ENCODE measurements around the genes CELA2B, DDI2 and ARHGEF19.

GRCh38 chr1:15438590-15438861 lies 283 bp downstream of the CTRC start:
- PRO-cap = no peak

- PRO-cap = no peak
Measured at GRCh38 chr1:15475960-15476300, at the start of gene CELA2B. Gene CELA2B (plus strand): TSS chr1:15476104.

- PRO-cap = no peak
Measured at GRCh38 chr1:15492474-15493038, 16.7 kb downstream of the CELA2B start.

GRCh38 chr1:15524999-15525616 lies 1.1 kb upstream of the CASP9 start:
- PRO-cap = bidirectional peak, plus-strand start at chr1:15525243, minus-strand start at chr1:15524895

GRCh38 chr1:15578812-15579380 lies 6.0 kb downstream of the AGMAT start:
- PRO-cap = no peak

- PRO-cap = unidirectional peak, minus-strand start at chr1:15616864; bidirectional peak, plus-strand start at chr1:15617474, minus-strand start at chr1:15617182
Measured at GRCh38 chr1:15616686-15617926, at the start of gene DDI2. Gene DDI2 (plus strand): TSS chr1:15617458.

DNA sequence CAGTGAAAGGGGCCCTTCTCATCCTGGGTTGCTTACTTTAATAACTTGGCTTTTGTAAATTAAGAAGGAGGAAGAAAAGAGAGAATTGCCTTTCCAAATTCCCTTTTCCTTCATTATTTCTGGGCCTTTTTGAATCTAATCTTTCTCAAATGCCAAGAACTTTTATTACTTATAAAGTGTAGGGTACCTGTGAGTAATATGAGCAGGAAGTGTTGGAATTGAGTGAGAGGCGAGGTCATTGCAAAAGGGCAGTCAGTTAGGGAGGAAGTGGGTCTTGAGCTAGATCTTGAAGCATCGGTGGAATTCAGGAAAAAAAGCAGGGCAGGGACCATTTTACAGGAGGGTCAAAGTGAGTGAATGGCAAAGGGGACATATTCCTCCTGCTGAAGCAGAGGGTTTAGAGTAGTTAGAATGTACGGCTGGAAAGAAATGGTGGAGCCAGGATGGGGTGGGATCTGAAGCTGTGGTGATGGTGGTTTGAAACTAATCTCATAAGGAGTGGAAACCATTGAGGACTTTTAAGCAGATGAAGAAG lies 18.8 kb upstream of the RSC1A1 start:
- PRO-cap = no peak

DNA sequence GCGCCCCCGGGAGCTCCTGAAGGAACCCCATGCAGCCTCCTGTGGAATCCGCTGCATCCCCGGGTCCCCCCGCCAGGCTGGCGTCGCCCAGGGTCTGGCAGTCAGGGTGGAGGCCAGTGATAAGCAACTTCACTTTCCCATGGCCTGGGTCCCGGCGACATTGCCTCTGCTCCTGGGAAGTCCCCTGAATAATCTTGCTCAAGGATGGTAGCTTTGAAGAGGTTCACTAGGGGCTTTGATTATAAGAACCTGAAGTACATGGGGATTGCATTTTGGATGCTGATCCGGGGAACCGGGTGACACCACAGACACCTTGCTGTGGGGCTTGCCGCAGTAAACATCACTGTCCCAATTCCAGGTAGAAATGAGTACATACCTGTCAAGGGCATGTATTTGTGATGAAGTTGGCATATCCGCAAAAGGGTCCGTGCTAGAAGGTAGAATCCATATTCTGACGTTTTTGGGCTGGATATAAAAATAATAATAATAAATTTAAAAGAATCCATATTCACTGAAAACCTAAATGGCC lies 866 bp downstream of the PLEKHM2 start:
- PRO-cap = no peak

- PRO-cap = no peak
Measured at GRCh38 chr1:15714440-15714894, 21.6 kb upstream of the SLC25A34 start.

- PRO-cap = bidirectional peak, plus-strand start at chr1:15800442, minus-strand start at chr1:15800244; bidirectional peak, plus-strand start at chr1:15800720, minus-strand start at chr1:15800462
Measured at GRCh38 chr1:15799938-15800795, 7.3 kb downstream of the UQCRHL start.

GRCh38 chr1:15833796-15834218 lies 13.7 kb upstream of the SPEN start:
- PRO-cap = no peak

DNA sequence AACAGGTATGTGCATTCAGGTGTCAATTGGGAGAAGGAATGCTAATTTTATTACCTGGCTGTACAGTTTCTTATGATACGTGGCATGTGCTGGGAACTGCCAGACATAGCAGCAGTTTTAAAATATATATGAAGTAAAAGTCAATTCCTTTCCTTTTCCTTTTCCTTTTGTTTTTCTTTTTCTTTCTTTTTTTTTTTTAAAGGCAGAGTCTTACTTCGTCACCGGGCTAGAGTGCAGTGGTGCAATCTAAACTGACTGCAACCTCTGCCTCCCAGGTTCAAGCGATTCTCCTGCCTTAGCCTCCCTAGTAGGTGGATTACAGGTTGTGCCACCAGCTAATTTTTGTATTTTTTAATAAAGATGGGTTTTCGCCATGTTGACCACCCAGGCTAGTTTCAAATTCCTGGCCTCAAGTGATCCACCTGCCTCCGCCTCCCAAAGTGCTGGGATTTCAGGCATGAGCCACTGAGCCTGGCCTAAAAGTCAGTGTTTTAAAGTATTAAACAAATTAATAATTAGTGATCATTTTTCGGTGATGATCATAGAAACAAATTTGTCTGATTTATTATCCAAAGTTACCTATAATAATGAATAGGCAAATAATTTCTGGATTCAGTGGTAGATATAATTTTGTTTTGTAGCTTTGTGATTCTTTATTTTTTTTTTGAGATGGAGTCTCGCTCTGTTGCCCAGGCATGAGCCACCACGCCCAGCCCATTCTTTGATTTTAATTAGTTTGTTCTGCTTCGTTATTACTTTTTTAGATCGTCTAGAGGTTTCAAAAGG lies 37.2 kb downstream of the SPEN start:
- PRO-cap = no peak

DNA sequence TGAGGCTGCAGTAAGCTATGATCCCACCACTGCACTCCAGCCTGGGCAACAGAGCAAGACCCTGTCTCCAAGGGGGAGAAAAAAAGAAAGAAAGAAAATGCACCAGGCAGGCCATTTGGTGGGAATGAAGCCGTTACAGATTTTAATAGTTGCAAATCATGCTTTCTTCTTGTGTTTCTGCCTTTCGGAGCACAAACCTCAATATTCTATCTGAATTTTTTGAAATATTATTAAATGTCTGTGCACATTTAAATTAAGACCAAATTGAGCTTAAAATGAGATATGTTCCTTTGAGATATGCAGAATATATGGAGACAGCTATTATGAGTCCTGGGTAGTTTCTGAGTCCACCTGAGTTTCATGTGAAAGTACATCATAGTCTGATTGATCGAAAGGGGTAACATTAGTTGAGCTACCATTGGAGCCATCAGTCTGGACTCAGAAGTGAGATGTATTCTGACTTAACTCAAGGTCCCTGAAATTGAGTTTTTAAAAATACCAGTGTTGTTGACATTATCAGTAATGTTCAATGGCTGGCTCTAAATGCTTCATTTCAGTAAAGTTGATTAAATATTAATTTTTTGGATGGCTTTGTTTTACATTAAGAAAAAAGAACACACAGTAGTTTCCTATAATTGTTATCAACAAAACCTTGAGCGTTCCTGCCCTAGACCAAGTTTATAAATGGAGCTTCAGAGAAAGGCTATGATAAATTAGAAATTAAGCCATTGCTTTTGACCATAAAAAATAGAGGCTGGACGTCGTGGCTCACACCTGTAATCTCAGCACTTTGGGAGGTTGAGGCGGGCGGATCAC lies 61.9 kb downstream of the ZBTB17 start:
- PRO-cap = no peak

GRCh38 chr1:15919217-15919648 lies 56.7 kb downstream of the ZBTB17 start:
- PRO-cap = no peak

DNA sequence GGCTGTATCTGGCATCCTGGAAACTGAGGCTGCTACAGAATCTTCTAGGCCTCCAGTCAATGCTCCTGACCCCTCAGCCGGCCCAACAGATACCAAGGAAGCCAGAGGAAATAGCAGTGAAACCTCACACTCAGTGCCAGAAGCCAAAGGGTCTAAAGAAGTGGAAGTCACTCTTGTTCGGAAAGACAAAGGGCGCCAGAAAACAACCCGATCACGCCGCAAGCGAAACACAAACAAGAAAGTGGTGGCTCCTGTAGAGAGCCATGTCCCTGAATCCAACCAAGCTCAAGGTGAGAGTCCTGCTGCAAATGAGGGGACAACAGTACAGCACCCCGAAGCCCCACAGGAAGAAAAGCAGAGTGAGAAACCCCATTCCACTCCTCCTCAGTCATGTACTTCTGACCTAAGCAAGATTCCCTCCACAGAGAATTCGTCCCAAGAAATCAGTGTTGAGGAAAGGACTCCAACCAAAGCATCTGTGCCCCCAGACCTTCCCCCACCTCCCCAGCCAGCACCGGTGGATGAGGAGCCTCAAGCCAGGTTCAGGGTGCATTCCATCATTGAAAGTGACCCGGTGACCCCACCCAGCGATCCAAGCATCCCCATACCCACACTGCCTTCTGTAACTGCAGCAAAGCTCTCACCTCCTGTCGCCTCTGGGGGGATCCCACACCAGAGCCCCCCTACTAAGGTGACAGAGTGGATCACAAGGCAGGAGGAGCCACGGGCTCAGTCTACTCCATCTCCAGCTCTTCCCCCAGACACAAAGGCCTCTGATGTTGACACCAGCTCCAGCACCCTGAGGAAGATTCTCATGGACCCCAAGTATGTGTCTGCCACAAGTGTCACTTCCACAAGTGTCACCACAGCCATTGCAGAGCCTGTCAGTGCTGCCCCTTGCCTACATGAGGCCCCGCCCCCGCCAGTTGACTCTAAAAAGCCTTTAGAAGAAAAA lies 42.6 kb downstream of the ZBTB17 start:
- PRO-cap = no peak

DNA sequence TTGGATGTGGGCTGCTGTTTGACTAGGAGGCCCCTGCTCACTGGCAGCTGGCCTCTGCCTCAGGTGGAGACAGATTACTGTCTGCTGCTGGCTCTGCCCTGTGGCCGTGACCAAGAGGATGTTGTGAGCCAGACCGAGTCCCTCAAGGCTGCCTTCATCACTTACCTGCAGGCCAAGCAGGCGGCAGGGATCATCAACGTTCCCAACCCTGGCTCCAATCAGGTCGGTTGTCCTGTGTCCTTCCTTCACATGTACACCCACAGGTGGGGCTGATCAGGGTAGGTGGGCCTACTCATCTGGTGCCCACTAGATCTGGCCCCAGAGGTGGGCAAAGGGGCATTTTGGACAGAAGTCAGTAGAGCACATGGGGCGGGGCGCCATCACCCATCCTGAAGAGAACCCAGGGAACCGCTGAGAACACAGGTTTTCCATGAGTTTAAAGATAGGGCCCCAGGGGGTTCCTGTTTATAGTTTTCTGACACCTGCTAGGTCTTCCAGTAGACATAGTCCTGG lies 37.2 kb downstream of the ZBTB17 start:
- PRO-cap = no peak

GRCh38 chr1:16138781-16139648 lies 16.9 kb downstream of the EPHA2 start:
- PRO-cap = no peak

GRCh38 chr1:16144888-16145862 lies 10.7 kb downstream of the EPHA2 start:
- PRO-cap = unidirectional peak, plus-strand start at chr1:16145794

DNA sequence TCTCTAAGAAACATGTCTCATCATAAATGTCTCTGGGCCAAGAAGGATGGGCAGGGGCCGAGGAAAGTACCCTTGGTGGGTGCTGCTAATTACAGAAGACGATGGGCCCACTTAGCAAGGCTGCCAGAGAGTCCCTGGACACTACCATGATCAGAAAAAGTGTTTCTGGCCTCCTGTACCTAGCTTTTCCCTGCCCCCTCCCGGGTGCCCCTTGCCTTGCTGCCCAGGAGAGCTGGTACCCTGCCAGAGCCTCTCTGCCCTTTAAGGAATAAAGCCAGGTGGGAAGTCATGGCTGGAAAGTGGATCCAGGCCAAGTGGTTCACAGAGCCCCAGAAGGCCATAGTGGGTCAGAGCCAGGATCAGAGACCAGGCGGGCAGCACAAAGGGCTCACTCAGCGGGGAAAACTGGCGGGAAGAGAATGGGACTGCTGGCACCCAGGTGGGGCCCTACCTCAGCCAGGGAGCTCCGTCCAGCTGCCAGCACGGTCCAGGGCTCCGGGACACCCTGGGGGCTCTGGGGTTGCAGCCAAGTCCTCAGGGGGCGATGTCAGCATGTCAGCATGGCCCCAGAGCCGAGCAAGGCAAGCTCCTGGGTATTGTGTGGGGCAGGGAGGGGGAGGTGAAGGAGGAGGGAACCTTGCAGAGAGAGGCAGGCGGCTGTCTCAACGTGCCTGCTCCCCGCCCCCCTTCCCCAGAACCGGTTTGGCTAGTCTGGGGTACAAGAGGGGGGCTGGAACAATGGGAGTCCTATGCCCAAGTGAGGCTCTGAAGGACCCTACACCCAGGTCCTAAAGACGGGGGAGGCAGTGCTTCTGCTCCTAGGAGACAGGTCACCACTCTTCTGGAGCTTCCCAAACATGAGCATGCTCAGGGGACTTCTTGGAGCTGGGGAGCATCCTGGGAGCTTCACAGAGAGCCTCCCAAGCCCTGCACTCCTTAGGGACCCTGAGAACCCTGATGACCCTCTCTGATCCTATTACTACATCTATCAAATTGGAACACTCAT lies at the start of gene ARHGEF19:
ARHGEF19 (minus strand) TSS at position 602 of the 1,006 bp plus-strand sequence.
- PRO-cap = unidirectional peak, minus-strand start at position 587 of the sequence

DNA sequence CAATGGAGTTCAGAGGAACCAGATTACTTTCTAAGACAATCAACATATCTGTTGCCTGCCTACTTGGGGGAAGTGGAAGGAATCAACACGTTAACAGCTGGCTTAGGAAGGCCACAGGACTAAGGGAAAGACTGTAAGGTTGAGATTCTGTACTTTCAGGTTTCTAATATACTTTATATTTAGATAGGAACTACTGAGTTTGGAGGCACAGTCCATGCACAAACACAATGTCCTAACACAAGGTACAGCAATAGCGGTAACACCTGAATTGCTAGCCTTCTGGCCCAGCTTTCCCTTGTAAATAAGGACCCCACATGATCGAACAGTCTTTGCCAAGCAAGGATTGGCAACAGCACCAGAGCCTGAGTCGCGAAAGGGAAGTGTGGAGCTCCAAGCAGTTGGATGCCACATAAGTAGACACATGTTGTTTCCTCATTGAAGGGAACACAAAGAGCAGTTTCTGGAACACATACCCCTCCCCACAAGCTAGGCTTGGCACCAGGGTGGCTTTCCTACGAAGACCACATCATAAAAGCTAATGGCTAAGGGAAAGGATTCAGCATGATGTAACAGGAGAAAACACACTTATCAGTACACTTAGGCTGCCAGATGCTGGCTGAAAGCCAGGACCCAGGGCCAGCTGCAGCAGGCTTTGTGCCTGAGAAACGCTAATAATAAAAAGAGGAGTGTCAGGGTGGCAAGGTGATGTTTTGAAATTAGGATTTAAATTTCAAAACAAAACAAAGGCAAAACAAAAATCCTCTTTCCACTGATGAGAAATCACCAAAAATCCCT lies 11.6 kb upstream of the CPLANE2 start:
- PRO-cap = no peak